ENCODE measurements around a stretch of chr1.

- PRO-cap: no peak
Measured at GRCh38 chr1:172850856-172851580, 192.1 kb downstream of the FASLG start.

DNA sequence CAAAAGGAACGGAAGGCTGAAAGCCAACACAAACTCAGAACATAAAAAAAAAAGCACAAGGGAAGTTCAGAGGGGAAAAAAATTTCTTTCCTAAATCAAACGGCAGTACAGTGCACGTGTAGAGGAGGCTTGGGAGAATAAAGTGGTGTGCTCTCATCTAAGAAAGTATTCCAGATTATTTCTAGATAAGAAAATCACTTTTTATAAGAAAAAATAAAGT is 256 bp upstream of the TNFSF18 start:
- PRO-cap: no peak

DNA sequence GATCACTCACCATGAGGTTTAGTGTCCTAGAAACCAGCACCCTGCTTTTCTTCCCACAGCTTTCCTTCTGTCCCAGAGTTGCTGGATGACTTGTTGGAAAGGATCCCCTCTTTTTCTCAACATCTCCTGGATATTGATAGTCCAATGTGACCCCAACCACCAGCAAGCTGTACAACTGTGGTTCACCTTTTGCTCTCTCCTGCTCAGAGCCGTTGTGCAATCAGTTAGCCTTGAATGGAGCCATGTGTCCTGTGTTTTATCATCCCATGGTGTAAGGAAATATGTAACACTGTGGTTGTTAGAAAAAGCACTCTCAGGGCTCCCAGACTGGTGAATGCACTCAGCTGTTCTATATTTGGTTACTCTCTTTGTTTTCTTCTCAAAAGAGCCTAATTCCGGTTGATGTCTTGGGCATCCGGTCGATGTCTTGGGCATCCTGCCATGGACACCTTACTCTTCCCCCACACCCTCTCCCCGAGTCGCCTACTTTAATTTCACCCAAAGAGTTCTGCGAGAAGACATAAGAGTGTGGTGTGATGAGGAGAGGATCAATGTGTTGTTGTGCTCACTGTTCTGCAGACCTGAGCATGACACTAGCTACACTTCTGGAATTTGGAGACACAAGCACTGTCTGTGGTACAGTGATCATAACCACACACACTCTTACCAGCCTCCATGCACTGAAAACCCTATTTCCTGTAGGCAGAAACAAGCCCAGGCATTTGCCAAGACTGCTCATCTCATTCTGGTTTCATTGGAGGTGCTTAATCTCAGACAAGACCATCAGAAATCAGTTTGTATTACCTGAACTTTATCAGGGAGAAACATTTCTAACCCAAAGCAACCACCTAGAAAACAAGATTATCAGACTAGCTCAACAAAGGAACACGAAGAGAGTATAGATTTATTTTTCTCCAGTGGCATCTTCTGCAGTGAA is 1.6 kb downstream of the TNFSF4 start:
- PRO-cap: no peak

DNA sequence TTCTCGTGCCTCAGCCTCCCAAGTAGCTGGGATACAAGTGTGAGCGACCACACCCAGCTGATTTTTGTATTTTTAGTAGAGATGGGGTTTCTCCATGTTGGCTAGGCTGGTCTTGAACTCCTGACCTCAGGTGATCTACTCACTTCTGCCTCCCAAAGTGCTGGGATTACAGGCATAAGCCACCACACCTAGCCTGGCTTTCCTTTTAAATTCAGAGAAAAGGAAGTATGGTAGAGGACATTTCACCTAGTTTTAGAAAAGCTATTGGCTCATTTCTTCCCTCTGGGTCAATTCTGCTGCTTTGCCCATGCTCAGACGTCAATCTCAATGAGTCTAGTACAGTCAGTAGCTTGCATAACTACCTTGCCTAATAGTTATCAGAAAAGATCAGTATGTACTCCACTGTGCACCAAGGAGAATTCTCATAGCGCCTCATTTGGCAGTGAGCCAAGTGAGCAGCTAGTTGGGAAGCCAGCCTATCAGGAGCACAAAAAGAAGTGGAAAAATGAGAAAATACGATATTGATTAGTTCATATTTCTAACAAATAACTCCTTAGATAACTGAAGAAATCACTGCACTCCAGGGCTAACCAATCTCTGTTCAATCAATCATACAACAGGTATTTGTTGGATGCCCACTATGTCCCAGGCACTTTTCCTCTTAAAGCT is 50.0 kb downstream of the PRDX6 start:
- PRO-cap: no peak

GRCh38 chr1:173925348-173925534 is 8.1 kb upstream of the SERPINC1 start:
- PRO-cap: no peak

- PRO-cap: no peak
Measured at GRCh38 chr1:173998662-173999066, 23.5 kb downstream of the RC3H1 start.

DNA sequence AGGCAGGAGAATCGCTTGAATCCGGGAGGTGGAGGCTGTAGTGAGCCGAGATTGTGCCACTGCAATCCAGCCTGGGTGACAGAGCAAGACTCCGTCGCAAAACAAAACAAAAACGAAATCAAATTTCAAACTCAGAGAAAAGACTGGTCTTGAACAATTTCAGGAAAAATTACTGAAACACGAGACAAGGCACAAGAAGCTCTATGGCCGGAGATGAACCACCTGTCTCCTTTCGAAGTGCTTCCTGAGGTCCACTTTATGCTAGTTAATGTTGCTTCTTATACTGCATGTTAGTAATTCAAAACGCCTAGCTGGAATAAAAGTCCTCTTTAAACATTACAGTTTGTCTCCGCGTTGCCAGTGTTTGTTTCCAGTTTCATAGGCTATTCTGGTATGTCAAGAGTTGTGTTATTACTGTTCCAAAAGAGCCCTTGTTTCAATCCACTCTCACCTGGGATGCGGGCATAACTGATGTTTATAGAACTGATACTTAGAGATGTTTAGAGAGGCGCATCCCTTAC is 1.2 kb downstream of the RC3H1 start:
- PRO-cap: no peak

GRCh38 chr1:174190608-174190873 is 31.2 kb downstream of the RABGAP1L start:
- PRO-cap: no peak

GRCh38 chr1:174522635-174523209 is 75.0 kb downstream of the GPR52 start:
- PRO-cap: no peak

DNA sequence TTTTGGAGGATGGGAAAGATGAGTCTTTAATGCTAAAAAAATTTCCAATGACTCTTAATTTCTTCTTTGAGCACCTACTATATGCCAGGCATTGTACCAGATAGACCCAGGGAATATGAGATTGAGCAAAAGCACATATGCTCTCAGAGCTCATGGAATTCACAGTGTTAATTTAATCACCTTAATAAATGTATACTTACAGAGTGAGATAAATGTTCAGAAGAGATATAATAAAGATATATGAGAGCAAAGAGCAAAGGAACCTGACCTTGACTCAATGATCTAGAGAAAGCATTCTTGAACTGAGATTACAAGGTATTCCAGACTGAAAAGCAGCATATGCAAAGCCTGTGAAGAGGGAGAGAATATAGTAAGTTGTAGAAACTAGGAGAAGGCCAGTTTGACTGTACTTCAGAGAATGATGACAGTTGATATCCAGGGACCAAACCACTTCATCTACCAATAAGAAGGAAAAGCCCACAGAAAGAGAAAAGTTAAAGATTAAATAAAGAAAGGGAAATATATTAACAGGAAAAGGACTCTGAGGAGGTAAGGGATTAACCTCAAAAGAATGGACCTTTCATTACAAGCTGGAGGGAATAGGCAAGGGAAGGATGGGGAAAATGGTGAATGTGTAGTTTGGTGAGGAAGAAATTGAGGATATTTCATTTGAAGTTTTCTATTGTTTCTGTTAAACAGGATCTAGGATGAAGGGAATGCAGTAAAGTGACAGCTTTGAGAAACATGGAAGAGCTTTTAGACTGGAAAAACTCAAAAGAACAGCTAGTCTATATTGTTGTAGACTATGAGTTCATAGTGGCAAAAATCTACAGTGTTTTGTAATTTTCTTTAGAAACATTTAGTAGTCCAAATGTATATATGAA is 180.2 kb upstream of the CACYBP start:
- PRO-cap: no peak

DNA sequence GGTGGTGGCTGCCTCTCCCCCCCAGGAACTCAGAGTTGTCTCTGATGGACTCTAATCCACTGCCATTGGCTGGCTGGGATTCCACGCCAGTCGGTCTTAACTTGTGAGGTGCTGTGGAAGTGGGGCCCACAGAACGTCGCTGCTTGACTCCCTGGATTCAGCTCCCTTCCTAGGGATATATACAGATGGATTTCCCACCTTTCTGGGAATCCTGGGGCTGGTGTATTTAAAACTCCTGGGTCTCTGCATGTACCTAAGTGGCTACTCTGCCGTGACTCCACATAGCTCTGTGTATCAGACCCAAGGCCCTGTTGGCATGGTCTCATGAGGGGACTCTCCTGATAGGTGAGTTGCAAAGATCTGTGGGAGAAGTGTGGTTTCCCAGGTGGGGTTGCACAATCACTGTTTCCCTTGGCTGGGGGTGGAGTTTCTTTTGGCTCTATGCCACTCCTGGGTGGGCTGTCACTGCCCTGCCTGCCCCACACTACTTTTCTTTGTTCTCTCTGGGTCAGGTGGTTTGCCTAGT is 97.4 kb upstream of the CACYBP start:
- PRO-cap: no peak

DNA sequence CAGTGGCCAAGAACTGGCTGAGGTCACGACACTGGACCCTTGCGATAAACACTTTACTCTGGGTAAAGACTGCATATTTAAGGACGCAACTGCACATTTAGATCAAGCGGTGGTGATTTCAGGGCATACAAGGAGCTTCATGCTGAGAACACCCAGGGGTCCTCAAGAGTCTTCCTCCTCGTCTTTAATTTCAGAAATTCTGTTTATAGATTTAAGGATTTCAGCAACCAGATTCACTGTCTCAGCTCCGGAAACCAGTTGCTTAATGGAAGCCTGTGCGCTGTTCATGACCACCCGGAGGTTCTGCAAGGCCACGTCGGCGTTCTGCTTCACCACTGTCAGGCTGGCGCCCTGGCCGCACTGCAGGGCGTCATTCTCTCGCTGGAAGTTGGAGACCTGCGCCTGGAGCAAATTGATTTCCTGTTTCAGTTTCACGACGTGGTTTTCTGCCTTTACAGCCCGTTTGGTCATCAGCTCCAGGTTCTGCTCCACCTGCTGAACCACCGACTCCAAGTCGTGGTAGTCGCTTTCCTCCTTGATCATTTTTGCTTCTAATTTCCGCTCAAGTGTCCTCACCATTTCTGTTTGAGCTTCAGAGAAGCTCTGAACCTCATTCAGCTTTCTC is 21.4 kb upstream of the MRPS14 start:
- PRO-cap: no peak

DNA sequence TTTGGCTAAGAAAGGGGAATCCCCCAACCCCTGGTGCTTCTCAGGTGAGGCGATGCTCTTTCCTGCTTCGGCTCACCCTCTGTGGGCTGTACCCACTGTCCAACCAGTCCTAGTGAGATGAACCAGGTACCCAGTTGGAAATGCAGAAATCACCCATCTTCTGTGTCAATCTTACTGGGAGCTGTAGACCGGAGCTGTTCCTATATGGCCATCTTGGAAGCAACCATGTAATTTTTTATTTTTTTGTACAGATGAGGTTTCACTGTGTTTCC is 69.5 kb upstream of the KIAA0040 start:
- PRO-cap: no peak

DNA sequence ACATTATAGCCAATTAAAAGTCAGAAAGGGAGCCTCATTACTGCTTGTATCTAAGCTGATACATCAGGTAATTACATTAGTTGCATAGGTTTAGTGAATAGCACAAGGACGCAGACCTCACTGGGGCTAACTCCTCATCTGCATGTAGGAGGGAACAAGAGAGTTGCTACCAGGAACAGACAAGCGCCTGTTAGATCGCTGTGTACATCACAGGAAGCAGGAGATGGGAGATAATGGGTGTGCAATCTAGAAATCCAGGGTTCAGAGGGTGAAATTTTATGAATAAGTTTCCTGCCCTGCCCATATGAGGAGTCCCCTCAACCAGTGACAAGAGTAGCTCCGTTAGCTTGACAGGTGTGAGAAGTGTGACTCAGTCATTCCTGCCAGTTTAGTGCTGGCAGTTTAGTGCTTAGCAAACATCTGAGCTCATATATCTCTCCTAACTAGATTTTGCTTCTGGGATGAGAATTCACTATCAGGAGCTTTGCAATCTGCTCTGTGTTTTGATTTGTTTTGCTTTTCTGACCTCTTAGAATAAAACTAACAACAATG is 96.8 kb upstream of the TNR start:
- PRO-cap: bidirectional peak, plus-strand start at position 79 of the sequence, minus-strand start outside the sequence; bidirectional peak, plus-strand start at position 446 of the sequence, minus-strand start at position 140 of the sequence

DNA sequence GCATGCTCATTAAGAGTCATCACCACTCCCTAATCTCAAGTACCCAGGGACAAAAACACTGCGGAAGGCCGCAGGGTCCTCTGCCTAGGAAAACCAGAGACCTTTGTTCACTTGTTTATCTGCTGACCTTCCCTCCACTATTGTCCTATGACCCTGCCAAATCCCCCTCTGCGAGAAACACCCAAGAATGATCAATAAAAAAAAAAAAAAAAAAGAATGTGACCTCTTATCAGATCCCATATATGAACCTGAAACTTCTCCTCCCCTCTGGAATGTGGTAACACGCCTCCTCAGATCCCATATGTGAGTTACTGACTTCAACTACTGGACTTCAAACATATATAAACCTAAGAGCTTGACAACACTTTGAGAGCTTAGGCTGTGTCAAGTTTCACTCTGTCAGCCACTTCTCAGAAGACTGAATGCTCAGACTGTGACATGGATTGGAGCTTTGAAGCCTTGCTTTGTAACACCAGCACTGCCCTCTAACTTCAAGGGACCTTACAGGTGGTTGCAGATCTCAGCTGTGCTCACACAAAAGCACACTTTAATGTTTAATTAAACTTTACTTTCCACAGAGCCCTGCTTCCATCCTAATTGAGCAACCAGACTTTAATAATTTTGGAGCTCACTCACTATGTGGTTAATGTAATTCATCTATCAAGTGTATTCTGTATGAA is 148.4 kb downstream of the COP1 start:
- PRO-cap: no peak

DNA sequence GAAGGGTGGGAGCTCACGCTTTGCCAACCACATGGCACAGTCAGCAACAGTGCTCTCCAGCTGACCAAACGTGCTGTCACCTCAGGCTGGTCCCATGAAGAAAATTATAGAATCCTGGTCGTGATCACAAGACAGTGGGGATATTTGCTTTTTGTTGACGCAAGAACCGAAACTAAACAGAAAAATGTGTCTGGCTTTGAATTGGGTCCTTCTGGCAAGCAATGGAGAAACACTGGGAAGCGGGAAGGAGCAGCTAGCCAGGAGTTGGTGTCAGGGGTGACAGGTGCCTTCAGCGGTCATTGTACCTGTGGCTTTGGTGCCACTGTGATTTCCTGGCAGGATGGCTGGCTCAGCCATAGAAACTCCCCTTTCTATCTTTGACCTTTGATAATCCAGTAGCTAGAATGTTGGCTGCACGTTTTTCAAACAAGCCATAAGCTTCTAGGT is 304.8 kb downstream of the PAPPA2 start:
- PRO-cap: no peak

DNA sequence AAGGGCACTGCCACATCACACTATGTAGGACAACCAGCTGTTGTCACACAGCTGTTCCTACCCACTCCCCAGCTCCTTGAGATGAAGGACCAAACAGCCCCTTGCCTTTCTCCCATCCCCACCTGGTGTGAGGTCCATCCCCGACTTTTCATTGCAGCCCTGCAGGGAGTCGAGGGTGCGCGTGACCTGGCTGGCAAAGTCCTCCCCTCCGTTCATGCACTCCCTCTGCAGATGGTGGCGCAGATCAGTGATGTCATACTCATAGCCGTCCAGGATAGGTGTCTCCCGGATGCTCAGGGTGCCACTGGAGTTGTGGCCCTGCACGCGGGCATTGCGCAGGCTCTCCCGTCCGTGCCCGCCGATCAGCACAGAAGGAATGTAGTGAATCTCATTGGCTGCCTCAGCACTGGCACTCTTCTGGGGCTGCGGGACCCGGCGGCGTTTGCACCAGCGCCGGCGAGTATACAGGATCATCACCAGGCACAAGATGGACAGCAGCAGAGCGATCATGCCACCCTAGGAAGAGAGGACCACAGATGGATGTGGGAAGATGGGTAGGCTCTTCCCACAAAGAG is 132.1 kb downstream of the ASTN1 start:
- PRO-cap: no peak

DNA sequence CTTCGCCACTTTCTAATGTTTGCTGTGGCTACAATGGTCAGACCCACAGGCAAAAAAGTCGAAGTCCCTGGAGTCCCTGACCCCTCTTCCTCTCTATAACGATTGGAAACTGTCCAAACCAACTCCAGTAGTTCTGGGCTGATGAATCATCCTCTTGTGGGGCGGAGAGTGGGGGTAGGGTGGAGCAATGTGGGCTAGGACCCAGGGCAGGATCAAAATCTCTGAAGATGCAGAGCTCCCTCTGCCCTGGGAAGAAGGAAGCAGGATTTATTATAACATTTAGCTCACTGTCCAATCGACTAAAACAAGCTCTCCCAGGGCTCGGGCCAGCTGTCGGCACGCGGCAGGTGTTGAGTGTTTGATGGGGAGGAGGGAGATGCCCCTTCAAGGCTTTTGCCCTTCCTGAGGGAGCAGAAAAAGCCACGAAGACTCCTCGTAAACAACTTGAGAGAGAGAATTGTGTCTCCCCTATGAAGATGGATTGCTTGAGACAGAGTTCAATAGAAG is 85.7 kb downstream of the BRINP2 start:
- PRO-cap: no peak

DNA sequence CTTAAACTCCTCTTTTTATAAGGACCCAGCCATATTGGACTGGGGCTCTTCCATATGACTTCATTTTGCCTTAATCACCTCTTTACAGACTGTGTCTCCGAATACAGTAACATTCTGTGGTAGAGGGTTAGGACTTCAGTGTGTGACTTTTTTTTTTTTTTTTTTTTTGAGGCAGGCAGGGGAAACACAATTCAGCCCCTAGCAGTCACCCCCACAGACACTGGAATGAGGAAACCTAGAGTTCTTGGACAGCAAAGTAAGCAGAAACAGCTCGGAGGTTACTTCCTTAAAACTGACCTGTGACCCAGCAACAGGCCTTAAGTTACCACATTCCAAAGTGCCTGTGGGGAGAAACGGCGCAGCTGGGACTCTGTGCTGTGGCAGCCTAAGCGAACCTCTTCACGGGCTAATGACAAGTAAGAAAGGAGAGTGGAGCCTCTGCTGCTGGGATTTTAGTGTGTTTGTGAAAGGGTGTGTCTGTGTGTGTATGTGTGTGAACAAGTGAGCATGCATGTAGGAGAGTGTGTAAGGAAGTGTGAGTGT is 180.5 kb downstream of the BRINP2 start:
- PRO-cap: no peak

DNA sequence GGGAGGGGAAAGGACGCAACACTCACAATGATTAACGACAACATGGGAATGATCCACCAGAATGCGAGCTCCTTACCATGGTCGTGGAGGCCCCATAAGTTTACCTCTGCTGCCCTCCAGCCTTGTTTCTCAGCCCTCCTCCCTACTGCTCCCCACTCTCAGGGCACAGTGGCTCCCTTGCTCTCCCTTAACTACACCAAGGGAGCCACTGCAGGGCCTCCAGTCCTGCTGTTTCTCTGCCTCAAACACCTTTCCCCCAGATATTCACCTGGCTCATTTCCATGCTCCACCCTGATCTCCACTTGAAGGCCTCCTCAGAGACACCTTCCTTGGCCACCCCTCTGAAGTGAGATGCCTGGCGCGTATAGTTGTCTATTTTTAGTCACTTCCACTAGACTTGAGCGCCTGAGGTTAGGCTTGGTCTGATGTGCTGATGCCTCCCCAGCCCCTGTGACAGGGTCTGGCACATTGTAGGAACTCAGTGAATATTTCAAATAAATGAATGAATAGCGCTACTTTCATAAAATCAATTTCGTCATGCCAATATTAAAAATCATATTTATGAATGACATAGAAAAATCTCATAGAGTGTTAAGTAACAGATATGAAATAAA is 34.9 kb downstream of the SEC16B start:
- PRO-cap: no peak

Measured in Metastatic Pancreatic Carcinoma in the Ovary (tissue), 1 donor.